Mesenchymal stem cell of the bone marrow (primary cell): ENCODE measurements around the genes CCNYL1 and CRYGD.

DNA sequence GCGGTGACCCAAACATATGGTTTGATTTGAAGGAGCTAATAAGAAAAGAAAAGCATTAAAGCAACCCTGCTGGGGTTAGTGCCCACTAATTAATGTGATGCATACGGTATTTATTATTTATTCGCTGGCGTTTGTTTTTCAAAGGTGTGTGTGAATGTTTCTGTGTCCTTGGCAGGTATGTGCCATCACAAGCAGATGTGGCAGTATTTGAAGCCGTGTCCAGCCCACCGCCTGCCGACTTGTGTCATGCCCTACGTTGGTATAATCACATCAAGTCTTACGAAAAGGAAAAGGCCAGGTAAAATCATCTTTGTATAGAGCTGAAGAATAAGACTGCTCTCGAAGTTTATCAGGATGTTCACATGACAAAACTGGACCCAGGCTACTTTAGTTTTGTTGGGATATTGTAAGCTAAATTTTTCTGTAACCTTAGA lies 735 bp downstream of the EEF1B2 start:
- CAGE, long polyA plus RNA: no peak

DNA sequence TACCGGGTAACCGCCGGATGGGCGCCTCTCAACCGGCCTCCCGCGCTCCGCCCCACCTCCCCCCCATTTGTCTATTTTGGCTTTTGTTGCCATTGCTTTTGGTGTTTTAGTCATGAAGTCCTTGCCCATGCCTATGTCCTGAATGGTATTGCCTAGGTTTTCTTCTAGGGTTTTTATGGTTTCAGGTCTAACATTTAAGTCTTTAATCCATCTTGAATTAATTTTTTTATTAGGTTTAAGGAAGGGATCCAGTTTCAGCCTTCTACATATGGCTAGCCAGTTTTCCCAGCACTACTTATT lies 32.4 kb upstream of the ADAM23 start:
- CAGE, long polyA plus RNA: no peak

DNA sequence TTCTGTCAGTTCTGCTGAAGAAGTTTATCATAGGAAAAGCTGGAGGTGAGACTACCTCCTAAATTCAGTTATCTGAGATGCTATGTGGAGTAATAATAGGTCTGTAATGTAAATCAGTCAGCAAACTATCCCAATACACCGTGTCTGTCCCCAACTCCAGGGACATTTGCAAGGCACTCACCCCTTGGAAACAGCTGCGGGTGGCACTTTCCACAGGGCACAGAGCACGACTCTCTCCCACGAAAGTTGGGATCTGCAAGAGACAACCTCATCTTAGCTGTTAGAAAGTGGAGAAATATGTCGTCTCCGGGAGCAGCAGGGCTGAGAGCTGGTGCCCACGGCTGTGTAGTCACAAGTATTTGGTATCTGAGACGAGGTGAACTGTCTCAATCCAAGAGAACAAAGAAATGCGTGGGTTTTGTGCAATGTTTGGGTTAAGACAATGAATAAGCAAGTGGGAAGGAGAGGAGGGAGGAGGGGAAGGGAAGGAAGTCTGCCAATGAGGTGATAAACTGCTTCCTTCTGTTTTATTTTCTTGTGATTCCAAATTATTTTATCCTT lies 18.2 kb downstream of the DYTN start:
- CAGE, long polyA plus RNA: no peak

GRCh38 chr2:207155979-207156378 lies 9.8 kb downstream of the KLF7 start:
- CAGE, long polyA plus RNA: no peak

DNA sequence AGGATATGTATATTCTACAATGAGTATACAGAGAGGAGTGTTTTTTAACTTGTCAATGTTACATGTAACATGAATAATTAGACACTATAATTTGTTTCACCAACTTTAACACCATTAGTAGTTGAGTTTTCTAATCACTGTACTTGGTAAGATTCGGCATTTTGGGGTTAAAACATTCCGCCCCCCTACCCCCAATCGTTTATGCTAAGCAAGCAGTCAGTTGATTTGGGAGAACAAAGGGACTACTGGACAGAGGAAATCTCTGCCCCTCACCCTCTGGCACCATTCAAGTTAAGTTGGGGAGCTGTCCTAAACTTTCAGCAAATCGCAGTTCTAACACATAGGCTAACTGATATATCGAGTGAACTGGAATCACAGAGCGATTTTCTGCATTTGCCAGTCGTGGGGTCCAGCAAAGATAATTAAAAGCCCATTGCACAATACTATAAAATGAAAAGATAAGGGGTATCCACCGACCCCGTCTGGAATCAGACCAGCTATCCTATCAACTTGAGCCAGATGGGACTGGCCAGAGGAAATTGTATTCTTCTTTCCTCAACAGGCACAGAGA lies 5.6 kb downstream of the KLF7 start:
- CAGE, long polyA plus RNA: no peak

DNA sequence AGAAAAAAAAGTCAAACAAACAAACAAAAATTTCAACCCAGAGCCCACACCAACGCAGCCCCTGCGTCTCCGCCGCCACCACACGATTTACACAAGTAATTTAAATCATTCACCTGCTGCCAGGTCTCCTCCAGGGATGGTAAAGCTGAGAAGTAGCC lies 515 bp downstream of the KLF7 start:
- CAGE, long polyA plus RNA: no peak

GRCh38 chr2:207296527-207296985 lies 130.8 kb upstream of the KLF7 start:
- CAGE, long polyA plus RNA: no peak

- CAGE, long polyA plus RNA: no peak
Observed at GRCh38 chr2:207513869-207514415, 15.8 kb upstream of the CREB1 start.

DNA sequence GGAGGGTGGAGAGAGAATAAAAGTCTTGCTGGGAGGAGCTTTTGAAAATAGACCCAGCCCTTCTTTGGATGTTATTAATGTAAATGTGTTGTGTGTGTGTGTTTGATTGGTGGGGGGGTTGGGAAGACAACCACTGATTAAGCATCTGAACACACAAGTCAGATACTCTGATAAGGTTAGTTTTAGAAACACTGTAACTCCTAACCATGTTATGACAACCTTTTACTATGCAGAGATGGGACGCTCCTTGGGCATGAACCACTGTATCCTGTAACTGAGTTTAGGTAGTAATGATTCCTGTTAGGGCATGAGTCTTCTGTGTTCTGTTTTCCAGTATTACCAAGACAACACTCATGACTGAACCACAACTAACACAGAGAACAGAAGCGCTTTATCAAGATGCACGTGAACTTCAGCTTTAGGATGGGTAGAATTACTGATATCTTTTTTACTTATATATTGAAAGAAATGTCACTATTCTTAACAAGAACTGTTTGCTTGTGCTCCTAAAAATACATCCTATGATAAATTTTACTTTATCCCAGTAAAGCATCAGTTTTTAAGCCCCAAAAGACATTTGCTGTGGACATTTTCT lies 14.1 kb upstream of the CREB1 start:
- CAGE, long polyA plus RNA: no peak

- CAGE, long polyA plus RNA: no peak
Observed at GRCh38 chr2:207711424-207712708, at the start of gene CCNYL1. CCNYL1 (plus strand) TSS chr2:207711640.

GRCh38 chr2:207769443-207769556 lies 406 bp downstream of the FZD5 start:
- CAGE, long polyA plus RNA: no peak

DNA sequence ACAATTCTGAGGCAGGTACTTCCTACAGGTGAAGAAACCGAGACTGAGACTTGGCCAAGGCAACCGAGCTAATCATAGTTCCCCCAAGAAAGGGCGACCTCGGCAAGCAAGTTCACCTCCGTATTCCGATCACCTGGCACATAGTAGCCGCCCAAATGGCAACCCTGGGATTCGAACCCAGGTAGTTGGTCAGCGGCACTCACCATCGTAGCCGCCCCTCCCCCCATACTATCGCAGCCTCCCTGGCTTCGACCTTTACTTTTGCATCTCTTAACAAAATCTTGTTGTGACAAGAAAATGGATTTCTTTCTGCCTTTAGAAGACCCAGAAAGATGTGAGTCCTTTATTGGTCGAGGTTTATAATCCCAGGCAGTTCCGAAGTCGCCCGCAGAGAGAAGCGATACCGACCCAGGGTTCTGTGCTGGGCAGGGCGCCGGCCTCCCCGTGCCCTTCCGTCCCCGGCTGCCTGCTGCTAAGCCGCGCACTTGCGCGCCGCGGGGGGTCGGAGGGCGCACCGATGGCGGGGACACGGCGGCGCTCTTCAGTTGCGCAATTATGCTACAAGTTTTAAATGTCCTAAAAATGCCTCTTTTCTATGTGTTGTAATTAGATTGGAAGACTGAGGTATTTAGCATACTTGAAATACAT lies 1.2 kb upstream of the FZD5 start:
- CAGE, long polyA plus RNA: no peak

GRCh38 chr2:207802685-207803084 lies 33.0 kb upstream of the FZD5 start:
- CAGE, long polyA plus RNA: no peak

GRCh38 chr2:207935856-207936386 lies 89.4 kb downstream of the PLEKHM3 start:
- CAGE, long polyA plus RNA: no peak

DNA sequence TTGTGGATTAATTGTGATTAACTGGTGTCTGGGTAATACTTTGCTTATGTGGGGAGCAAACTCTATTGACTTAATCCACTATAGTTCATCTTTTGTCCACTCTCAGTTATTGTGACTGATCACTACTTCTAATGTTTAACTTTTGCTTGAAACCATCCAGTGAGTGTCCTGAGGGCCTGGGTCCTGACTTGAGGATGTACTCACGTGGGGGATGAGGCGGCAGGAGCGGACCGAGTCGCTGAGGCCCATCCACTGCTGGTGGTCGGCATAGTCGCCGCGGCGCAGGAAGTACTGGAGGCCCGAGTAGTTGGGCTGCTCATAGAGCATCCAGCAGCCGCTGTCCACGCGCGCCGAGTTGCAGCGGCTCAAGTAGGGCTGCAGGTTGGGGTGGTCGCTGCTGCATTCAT lies 413 bp downstream of the CRYGD start:
- CAGE, long polyA plus RNA: no peak

DNA sequence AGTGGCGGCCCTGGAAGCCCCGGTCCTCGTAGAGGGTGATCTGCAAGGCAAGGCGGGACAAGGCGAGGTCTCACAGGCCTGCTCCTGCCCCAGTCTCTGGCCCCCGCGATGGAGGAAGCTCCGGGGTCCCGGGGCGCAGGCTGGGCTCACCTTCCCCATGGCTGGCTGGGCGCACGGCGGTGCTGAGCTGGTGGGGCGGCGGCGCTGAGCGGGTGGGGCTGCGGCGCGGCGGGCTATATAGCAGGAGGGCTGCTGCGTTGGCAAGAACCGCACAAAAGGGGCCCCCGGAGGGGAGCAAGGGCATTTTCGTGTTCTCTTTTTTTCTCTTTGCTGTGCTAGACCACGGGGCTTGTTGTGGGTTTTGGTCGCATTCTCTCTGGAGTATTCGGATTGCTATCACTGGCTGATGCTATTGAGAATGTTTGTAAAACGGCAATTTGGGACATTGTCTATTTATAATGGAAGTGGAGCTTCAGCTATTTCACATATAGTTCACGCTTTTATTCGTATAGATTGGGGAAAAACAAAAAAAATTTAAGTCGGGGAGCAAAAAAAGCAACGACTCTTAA lies at the start of gene CRYGD:
Gene CRYGD (minus strand): TSS at position 210 of the 569 bp plus-strand sequence.
- CAGE, long polyA plus RNA: no peak

DNA sequence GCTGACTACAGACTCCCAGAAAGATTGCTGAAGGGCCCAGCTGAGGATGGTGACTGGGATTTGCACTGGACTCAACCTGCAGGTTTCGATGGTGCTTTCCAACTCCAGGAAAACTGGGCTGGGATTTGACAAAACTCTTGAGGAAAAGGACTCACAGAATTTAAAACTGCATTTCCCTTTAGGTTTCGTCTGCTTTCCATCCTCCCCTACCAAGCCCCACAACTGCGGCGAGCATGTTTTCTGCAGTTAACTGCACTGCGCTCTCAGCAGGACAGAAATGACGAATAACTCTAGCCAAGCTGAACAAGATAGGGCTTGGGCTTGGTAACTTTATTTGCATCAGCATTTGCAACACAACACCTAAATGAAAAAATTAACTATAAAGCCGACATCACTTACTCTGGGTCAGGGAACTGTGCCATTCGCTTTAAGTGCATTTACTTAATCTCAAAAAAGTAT lies 731 bp upstream of the PIKFYVE start:
- CAGE, long polyA plus RNA: no peak

- CAGE, long polyA plus RNA: no peak
Observed at GRCh38 chr2:208267546-208268045, 1.5 kb downstream of the PIKFYVE start.

DNA sequence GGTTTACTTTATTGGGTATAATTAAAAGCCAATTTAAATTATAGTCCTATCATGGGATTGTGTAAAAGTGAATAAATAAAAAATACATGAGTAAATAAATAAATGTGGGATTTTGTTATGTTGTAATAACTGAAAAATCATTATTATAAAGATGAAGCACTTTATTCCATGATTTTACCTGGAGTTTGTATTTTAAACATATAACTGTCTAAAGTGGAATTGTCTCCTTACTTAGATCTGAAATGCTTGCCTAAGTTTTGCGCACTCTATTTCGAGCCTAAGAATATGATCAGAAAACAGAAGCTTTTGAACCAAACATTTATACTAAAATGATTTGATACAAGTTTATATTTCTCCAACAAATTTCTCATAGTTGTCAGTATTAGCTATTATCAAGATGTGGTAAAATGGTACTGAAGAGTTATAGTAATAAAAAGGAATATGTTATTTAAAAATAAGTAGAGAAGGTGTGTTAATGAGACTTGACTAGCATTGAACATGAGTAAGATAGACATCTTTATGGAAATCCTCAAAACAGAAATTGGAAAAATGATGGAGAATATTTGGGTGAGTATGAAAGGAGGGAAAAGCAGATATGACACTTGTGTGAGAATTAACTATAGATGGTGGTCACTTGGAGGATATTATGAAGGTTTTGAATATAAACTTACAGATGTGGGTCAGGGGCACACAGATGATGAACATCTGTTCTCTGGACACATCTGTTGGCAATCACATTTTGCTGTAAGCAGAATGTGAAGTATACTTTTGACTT lies 39.8 kb downstream of the PIKFYVE start:
- CAGE, long polyA plus RNA: no peak

- CAGE, long polyA plus RNA: no peak
Observed at GRCh38 chr2:209662918-209663528, 108.6 kb upstream of the UNC80 start.